AG04449 (cell line): ENCODE data around the genes GPC4 and HPRT1.

DNA sequence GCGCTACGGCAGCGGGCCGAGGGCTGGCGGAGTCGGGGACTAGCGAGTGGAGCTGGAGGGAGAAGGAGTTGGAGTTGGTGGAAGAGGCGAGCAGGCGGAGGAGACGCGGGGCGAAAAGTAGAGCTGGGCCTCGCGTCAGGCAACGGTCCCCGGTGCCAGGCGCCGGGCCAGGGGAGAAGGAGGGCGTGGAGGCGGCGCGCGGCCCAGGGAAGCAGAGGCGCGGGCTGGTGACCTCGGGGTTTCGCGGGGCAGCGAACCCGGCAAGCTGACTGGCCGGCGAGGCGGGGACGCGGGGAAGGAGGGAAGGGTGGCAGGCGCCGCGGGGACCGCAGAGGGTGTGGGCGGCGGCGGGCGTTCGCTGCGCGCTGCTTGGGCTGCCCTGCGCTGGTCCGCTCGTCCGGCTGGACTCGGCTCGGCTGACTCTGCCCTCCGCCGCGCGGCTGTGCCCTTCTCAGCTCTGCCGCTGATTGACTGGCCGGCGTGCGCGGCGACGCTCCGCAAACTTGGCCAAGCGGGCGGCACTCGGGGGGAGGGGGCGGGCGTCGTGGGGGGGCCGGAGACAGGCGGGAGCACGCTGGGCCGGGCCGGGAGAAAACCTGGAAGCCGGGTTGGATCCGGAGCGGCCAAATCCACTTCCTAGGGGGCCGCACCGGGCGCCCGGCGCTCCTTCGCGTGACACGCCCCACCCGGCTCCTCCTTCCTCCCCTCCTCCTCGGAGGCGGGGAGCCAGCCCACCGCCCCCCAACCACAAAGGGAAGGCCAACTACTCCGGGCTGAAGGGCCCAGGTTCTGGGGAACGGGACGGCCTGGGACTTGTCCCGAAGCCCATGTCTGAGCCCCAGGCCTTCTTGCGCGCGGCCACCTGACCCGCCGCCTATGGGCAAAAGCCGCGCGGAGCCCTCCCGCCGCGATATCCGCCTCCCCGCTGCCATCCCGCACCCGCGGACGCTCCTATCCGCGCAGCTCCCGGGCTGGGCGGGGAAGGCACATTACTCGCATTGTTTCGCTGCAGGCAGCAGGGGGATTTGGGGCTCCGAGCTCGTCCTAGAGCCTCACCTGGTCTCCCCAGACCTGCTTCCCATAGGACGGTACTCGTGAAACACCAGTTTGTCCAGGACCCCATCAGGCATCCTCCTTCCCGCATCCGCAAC, at the start of gene GPC4:
TSS of gene GPC4 (minus strand) at position 473 of the 1,151 bp plus-strand sequence.
- RRBS = 2% methylated on average over 29 of the region's 123 CpGs

DNA sequence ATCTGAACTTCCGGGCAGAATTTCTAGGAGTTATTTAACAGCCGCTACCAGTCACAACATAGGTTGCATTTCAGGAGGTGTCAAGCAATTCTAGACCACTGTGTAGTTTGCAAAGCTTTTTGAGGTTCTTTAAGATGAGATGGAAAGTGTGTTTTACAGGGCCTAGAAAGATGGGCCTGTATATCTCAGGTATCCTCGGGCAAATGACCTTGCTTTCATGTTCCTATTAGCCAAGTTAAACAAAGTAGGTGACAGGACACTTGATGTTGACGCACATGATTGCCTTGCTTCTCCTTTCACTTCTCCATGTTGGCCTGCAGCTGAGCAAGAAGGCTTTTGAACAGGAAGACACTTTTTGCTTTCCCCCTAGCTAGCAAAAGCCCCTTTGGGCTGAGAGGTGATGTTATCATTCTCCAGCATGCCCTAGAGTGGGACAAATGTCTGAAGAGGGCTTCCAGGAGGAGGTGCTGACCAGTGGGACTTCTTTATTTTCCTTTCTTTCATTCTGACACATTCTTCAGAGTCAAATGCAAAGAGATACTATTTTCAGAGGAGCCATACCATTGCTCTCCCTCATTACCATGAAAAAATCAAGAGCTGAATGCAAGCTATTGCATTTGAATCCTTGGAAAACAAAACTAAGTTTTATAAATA, 202.1 kb downstream of the GPC3 start:
- RRBS = no CpG with 5 or more reads among the region's 4 CpGs

DNA sequence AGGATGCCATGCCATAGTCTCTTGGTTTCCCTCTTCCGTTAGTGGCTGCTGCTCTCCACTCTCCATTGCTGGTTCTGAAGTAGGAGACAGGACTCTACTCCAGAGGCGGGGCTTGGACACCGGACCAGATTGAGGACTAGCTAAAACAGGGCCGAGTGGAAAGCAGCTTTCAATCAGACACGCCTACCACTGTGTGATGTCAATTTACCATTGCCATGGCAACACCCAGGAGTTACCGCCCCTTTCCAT, 88.7 kb upstream of the CCDC160 start:
- RRBS = no CpG with 5 or more reads among the region's 6 CpGs

GRCh38 chrX:134173499-134174287, 63.3 kb upstream of the CCDC160 start:
- RRBS = no CpG with 5 or more reads among the region's 28 CpGs

DNA sequence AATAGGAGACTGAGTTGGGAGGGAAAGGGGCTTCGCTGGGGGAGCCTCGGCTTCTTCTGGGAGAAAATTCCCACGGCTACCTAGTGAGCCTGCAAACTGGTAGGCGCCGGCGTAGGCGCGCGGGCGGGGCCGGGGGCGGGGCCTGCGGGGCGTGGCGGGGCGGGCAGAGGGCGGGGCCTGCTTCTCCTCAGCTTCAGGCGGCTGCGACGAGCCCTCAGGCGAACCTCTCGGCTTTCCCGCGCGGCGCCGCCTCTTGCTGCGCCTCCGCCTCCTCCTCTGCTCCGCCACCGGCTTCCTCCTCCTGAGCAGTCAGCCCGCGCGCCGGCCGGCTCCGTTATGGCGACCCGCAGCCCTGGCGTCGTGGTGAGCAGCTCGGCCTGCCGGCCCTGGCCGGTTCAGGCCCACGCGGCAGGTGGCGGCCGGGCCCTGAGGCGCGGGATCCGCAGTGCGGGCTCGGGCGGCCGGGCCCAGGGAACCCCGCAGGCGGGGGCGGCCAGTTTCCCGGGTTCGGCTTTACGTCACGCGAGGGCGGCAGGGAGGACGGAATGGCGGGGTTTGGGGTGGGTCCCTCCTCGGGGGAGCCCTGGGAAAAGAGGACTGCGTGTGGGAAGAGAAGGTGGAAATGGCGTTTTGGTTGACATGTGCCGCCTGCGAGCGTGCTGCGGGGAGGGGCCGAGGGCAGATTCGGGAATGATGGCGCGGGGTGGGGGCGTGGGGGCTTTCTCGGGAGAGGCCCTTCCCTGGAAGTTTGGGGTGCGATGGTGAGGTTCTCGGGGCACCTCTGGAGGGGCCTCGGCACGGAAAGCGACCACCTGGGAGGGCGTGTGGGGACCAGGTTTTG, at the start of gene HPRT1:
TSS of gene HPRT1 (plus strand) at position 190 of the 841 bp plus-strand sequence.
- RRBS = 2% methylated on average over 16 of the region's 85 CpGs

DNA sequence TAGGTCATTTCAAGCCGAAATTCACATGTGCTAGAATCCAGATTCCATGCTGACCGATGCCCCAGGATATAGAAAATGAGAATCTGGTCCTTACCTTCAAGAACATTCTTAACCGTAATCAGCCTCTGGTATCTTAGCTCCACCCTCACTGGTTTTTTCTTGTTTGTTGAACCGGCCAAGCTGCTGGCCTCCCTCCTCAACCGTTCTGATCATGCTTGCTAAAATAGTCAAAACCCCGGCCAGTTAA, 902 bp downstream of the HPRT1 start:
- RRBS = 6% methylated on average over 1 of the region's 6 CpGs

DNA sequence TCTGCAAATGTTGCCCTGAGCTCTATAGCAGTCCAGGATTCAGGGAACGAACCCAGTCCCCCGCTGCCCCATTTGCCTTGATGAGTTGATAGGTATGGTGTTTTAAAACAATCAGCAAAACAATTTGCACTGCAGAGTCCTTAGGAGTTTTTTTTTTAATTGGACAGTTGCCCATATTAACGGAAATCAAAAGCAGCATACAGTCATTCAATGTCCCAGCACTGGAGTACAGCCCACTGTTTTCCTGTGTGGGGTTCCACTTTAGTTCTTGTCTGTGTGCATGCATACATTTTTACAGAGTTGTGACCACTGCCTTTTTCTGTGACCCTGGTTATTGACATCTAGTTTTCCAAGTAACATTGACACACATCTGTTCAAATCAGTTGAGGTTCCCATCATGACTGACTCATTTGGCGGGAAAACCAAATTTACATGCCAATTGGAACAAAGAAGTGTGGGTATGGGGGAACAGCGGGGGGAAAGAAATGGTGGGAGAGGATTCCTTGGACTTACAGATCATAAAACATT, 83.3 kb downstream of the HPRT1 start:
- RRBS = no CpG with 5 or more reads among the region's 5 CpGs

DNA sequence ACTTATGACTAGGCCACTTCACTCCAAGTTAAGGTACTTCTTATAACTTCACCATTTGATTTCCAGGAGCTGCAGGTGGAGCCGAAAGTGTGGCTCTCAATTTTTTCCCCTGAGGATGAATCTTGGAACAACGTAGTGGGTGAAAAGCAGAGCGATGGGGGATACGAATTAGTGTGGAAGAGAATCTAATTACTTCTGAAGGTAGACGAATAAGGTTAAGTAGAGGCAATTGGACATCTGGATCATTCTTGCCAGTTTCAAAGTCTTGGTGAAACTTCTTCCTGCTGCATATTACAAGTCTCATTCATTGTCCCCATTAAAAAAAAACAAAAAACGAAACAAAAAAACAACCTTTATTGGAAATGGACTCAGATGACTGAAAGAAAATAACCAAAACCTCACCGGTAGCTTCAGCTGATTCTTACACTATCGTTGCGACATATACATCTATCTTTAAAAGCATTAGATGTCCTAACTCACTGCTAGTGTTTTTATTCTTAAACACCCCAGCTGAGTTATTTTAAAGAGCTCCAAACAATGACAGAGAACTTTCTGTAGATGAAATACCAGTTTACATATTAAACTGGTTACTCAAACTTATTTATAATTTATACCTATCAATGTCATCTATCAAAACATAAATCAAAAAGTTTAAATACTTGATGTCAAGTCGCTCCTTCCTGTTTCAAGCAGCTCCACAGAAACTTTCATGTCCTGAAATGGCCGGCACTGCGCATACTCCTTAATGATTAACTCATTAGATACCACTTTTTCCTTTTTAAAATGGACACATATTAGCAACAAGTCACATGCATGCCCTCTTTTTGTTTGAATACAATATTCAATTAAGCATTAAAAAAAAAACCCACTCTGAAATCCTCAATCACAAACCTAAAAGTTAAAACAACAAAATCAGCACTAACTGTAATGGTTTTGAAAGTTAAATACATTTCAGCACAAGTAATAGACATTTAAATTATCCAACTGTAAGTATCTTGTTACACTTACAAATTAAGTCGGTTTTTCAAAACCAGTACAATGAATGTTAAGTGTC, 87.2 kb downstream of the HPRT1 start:
- RRBS = no CpG with 5 or more reads among the region's 13 CpGs

DNA sequence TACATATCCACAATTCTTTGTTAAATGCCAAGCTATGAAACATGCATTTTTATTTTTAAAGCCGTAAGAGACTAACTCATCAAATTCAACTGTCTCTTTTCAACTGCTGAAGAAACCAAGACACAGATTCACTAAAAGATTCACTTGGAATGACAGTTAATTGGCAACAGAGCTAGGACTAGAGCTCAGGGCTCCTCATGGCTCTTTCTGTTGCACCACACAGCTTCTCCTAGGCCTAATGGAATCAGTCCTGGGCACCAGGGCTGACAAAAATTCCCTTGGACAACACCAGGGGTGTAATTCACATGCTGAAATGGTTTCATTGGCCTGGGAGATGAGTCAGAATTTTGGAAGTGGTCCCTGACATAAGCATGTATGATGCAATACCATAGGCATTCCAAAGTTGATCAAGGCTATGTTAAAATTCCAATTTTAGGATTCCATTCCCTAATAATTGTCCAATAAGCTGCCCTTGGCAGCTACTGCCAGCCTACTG, 54.4 kb downstream of the PLAC1 start:
- RRBS = no CpG with 5 or more reads among the region's 1 CpG

- RRBS = no CpG with 5 or more reads among the region's 9 CpGs
These were observed 3.1 kb downstream of the PABIR2 start for GRCh38 chrX:134793784-134794459.

GRCh38 chrX:134821324-134821953, 14.4 kb downstream of the PABIR3 start:
- RRBS = no CpG with 5 or more reads among the region's 3 CpGs

GRCh38 chrX:134936487-134936931, 21.5 kb upstream of the MOSPD1 start:
- RRBS = no CpG with 5 or more reads among the region's 1 CpG

- RRBS = no CpG with 5 or more reads among the region's 2 CpGs
These were observed 31.9 kb upstream of the MOSPD1 start for GRCh38 chrX:134946986-134947423.

- RRBS = no CpG with 5 or more reads among the region's 3 CpGs
These were observed 8.0 kb downstream of the ETDC start for GRCh38 chrX:135317080-135317799.

- RRBS = no CpG with 5 or more reads among the region's 17 CpGs
These were observed 938 bp downstream of the SLC9A6 start for GRCh38 chrX:135986076-135986669.

DNA sequence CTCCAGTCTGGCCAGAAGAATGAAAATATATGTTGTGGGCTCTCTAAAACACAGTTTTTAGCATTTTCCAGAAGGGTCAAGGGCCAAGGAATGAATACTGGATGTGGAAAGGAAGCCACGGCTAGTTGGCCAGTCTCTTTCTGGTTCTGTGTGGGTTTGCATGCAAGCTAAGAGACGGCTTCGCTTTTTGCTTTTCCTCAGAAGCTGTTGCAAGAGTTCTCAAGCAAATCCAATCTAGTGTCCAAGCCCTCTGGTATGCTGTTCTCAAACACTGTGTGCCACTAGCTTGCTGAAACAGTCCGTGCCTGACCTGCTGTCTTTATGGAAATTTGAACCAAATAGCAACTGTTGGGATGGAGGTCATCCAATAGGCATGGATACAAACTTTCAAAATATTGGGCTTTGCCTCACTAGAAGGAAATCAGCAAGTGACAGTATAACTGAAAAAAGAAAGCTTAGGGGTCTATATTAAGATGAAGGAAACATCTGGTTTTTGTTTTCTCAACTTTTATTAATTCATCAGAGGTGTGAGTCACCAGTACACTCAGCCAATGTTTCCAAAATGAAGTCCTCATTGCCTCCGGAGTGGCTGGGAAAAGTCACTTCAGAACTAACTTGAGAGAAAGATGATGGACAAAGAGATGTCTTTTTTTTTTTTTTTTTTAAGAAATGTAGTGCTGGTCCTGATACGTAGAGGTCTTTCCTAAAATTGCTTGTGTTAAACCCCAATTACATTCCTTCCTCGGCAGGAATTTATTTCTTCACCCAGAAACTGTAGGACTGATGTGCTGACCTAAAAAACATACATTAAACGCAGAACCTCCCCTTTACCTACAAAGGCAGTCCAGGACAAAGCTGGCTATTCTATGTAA, 70.6 kb downstream of the SLC9A6 start:
- RRBS = no CpG with 5 or more reads among the region's 8 CpGs

- RRBS = no CpG with 5 or more reads among the region's 6 CpGs
These were observed 78.2 kb downstream of the SLC9A6 start for GRCh38 chrX:136063316-136063907.

- RRBS = no CpG with 5 or more reads among the region's 2 CpGs
These were observed 37.3 kb upstream of the FHL1 start for GRCh38 chrX:136159549-136159925.

GRCh38 chrX:136175826-136176968, 20.6 kb upstream of the FHL1 start:
- RRBS = no CpG with 5 or more reads among the region's 6 CpGs

DNA sequence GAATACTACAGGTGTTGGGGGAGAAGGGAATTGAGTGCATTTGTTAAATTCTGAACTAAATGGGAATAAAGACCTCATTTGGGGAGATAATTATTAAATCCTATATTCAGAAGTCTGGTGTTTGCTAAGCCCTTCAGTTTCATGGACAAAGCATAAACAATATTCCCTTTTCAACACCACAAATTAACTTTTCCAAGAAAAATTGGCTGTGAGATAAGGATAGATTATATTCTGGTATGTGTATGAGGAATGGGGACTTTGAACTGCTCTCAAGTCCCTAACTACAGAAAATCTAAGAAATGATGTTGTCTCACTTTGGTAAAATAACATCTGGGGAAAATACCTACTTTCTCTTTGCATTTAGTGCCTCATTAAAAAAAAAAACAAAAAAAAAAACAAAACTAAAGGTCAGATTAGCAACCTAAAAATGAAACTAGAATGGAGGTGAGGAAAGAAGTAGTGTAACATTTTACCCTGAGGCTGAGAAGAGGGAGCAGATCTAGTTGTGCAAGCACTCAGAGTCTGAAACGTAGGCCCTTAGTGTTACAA, 55.9 kb downstream of the VGLL1 start:
- RRBS = no CpG with 5 or more reads among the region's 1 CpG